Tibial nerve (tissue), 3 donors: Measurements from ENCODE around the genes SLC39A10 and DNAH7.

- PRO-cap = no peak
- RAMPAGE, long total RNA, 3 experiments = no peak in any of the 3 experiments
These were observed 8.7 kb upstream of the STAT1 start for GRCh38 chr2:191022743-191023069.

DNA sequence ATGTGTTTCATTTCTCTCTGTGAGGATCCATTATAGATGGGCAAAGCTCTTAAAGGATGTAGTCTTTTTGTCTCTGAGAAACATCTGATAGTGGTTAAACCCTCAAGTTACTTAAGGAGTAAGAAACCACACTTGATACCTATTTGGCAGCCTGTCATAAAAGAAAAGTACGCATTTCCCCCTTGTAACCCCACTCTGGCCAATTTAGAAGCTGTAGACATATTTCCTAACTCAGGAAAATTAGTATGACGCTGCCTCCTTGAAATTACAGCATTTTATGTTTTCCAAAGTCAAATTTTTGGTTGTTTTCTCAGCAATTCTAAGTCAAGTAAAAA is 2.0 kb downstream of the STAT4 start:
- PRO-cap = no peak
- RAMPAGE, long total RNA, 3 experiments = no peak in any of the 3 experiments

DNA sequence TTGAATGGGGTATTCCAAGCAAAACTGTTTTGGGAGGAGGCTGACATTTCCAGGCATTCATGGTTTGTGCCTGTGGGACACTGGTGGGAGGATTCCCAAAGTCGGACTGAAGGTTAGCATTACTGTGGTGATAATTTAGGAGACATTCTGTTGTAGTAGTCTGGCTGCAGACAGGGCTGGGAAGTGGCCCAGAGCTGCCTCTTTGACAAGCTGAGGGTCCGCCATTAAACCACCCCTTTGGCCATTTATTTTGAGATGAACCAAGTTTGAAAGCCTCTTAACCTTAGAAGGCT is 1.8 kb downstream of the MYO1B start:
- PRO-cap = no peak
- RAMPAGE, long total RNA, 3 experiments = no peak in any of the 3 experiments

GRCh38 chr2:191305907-191306636 is 60.9 kb downstream of the MYO1B start:
- PRO-cap = no peak
- RAMPAGE, long total RNA, 3 experiments = no peak in any of the 3 experiments

DNA sequence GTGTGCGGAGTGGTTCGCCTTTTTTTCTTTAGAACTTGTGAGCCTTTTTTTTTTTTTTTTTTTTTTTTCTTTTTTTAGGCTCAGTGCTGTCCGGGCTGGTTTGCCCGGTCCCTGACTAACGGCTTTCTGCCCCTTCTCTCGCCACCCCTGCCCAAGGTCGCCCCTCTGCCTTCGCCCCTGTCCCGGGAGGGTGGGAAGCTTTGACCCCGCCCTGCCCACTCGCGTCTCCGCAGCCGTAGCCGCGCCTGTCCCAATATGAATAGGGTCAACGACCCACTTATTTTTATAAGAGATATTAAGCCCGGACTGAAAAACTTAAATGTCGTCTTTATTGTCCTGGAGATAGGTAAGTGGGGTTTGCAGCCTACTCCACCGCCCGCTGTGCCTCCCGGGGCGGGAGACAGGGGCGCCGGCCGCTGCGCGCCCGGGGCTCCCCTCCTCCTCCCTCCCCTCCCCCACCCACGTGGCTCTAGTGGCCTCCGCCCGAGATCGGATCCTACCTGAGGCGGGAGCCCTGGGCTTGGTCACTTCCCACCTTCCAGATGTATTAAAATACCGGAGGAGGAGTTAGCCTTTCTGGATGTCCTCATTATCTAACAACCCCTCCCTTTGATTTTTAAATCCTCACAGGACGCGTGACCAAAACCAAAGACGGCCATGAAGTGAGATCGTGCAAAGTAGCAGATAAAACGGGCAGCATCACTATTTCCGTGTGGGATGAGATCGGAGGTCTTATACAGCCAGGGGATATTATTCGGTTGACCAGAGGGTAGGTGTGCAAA is 615 bp downstream of the NABP1 start:
- PRO-cap = bidirectional peak, plus-strand start at position 619 of the sequence, minus-strand start at position 444 of the sequence
- RAMPAGE, long total RNA, 3 experiments = start-site peak on the plus strand in 1 of 3 experiments, centred at position 241 of the sequence, 19 reads per replicate

- PRO-cap = no peak
- RAMPAGE, long total RNA, 3 experiments = no peak in any of the 3 experiments
These were observed 70.9 kb downstream of the TMEFF2 start for GRCh38 chr2:192123815-192124180.

DNA sequence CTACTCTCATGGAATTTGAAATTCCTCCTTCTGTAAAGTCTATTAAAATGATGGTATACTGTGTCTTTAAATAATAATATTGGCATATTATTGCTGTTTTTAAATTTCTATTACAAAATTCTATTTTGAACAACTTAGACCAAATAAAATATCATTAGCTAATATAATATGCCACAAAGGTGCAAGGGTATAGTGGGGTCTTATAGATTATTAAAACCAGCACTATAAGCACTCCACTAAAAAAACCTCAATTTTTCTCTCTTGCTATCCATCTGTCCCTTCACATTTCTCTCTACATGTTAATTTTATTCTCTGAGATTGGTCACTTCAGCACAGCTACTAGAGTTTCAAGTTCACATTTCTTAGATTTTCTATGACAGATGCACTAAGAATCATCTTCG is 28.2 kb upstream of the TMEFF2 start:
- PRO-cap = no peak
- RAMPAGE, long total RNA, 3 experiments = no peak in any of the 3 experiments

DNA sequence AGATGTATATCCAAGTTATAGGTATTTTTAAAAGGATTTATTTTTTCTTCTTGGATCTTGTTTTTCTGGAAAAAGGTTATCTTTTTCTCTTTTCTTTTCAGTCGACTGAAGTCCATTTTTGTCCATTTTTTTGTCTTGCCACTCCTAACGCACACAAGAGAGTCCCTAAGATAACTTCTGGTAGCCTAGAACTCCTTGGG is 1050.5 kb upstream of the SLC39A10 start:
- PRO-cap = no peak
- RAMPAGE, long total RNA, 3 experiments = no peak in any of the 3 experiments

DNA sequence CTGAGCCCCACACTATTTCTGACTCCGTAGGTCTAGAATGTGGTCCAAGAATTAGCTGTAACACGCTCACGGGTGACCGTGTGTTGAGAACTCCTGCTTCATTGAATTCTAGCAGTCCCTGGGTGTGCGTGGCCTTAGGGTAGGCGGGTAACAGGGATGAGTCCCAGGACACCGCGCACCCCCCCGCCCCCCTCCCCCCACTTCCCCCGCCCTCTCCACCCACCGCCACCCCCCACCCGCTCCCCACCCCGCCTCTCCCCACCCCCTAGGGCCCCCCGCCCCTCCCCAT is 94.1 kb upstream of the SLC39A10 start:
- PRO-cap = no peak
- RAMPAGE, long total RNA, 3 experiments = no peak in any of the 3 experiments

GRCh38 chr2:195656509-195657409 is at the start of gene SLC39A10:
Gene SLC39A10 (plus strand): TSS chr2:195657226.
- PRO-cap = unidirectional peak, minus-strand start at chr2:195656839; unidirectional peak, plus-strand start at chr2:195657239; unidirectional peak, plus-strand start at chr2:195657321
- RAMPAGE, long total RNA, 3 experiments = start-site peak on the plus strand in 3 of 3 experiments, at chr2:195657212-195657254 at its widest, 42 to 271 reads per replicate

DNA sequence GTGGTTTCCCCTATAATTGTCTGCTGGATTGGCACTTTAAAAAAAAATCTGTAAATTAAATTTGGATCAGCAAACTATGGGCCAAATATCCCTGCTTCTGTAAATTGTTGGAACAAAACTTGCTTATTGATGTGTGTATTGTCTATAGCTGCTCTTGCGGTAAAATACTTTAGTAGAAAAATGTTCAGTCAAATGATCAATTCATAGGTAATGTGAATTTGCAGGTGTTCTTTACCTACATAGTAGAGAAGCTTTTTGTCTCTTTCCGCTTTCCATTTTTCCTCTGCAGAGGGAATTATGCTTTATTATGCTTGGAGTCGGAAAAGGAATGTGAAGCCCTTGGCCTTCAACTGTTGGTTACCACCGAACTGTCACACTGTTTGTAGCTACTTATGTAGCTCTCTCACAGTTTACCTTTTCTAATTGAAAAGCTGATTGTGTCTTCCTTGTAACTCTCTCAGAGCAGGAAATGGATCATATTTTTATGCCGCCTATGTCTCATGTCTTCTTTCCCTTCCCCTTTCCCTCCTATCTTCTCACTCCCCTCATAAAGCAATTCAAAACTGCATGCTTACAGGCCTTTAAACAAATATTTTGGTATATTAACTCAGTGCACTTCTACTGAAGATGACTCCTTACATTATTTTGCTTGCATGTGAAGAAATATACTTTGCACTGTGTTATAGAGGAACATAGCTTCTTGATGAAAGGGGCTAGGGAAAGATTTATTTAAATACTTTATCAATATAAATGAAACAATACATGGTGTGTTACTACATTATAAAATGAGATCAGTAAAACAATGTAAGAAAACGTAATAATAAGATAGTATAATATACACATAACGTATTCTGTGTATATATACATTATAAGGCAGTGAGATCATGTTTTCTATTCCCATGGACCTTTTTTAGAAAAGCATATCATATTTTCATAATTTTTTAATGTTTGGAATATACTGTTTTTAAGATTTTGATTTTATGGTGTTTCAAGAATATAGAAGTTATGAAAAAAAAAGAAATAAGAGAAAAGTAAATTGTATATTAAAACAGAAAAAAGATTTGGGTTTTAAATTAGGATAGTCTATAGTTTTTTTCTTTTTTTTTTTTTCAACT is 6.0 kb downstream of the SLC39A10 start:
- PRO-cap = no peak
- RAMPAGE, long total RNA, 3 experiments = no peak in any of the 3 experiments

DNA sequence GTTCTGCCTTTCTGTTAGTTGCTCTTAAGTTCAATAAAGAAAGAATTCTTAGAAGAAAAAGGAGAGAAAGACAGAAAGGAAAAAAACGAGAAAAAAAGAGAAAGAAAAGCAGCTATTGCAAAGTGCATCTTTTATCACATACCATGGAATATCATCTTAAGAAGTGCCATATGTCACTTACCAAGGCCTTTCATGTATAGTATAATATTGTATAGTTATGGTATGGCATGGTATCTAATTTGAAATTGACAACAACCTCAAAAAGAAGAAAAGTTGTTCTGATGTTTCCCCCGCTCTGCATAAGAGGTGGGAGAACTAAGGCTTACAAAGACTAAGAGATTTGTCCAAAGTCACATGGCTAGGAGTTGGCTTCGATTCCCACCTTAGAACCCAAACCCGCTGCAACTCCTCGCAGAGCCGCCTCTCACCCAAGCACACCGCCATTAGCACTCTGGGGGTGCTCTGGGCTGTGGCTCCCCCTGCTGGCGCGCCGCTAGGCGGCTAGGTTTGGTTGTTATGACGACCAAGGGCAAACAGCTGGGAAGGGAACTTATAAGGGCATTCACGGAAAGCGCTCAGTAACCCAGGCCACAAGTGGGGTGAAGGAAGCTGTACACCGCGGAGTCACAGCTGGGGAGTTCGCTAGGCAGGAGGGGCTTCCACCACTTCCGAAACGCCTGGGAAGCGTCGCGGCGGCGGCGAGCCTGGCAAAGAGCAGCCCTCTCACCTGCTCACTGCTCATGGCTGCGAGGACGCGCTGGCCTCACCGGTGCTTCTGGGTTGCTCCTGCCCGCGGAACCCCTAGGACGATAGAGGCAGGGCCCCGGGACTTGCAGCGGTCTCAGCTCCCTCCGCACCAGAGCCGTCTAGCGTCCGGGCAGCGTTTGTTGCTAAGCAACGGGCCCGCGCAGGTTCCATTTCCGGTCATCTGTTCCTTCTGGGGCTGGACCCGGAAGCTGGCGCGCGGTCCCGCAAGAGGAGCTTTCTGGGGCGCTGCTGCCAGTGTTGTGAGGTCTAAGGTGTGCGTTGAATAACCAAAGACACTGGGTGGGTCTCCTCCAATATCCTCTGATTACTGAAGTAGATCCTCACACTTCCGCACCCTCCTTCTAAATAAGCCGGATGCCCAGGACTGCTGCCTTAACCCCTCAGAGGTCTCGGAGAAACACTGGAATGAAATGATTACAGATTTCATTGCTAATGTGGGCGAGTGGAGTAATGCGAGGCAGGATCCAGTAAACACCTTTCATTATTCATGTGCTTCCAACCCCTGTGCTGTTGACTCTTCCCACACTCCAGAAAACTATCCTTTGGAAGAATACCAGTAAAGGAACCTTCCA is at the start of gene DNAH7:
DNAH7 (minus strand) TSS at position 868 of the 1,340 bp plus-strand sequence.
- PRO-cap = bidirectional peak, plus-strand start at position 974 of the sequence, minus-strand start at position 868 of the sequence
- RAMPAGE, long total RNA, 3 experiments = start-site peak on the minus strand in 3 of 3 experiments, centred at positions 867 to 886 of the sequence, 31 to 99 reads per replicate

GRCh38 chr2:196171996-196172437 is 639 bp upstream of the STK17B start:
- PRO-cap = no peak
- RAMPAGE, long total RNA, 3 experiments = no peak in any of the 3 experiments

- PRO-cap = no peak
- RAMPAGE, long total RNA, 3 experiments = no peak in any of the 3 experiments
These were observed 3.0 kb upstream of the STK17B start for GRCh38 chr2:196174183-196174983.

GRCh38 chr2:196239632-196240650 is 68.6 kb upstream of the STK17B start:
- PRO-cap = no peak
- RAMPAGE, long total RNA, 3 experiments = no peak in any of the 3 experiments

GRCh38 chr2:196241066-196241805 is 69.9 kb upstream of the STK17B start:
- PRO-cap = no peak
- RAMPAGE, long total RNA, 3 experiments = no peak in any of the 3 experiments

DNA sequence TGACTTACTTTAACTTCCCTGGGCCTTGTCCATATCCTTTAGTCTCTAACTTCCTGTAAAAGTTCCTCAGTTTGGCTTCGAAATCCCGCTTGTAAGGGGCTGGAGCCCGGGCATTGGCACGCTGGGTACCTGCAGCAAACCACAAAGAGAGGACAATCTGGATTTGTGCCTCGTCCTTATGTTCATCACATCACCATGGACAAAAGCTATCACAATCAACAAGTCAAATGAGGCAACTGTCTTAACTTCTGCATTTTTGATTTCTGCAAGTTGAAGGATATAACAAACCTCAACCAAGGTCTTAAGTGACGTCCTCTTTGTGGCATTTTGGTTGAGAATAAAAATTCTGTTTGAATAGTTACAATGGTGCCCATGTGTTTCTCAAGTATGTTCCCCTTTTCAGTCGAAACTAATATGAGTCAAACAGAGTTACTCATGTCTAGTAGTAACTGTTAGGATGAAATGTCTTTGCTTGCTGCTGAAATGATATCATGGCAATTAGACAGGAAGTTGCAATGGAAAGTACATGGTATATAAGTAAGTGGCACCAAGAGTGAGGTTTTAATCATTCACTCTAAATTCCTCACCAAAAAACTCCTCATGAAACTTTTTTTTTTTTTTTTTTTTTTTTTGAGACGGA is 70.8 kb upstream of the STK17B start:
- PRO-cap = no peak
- RAMPAGE, long total RNA, 3 experiments = no peak in any of the 3 experiments

GRCh38 chr2:196633380-196633857 is 6.1 kb upstream of the CCDC150 start:
- PRO-cap = no peak
- RAMPAGE, long total RNA, 3 experiments = no peak in any of the 3 experiments

DNA sequence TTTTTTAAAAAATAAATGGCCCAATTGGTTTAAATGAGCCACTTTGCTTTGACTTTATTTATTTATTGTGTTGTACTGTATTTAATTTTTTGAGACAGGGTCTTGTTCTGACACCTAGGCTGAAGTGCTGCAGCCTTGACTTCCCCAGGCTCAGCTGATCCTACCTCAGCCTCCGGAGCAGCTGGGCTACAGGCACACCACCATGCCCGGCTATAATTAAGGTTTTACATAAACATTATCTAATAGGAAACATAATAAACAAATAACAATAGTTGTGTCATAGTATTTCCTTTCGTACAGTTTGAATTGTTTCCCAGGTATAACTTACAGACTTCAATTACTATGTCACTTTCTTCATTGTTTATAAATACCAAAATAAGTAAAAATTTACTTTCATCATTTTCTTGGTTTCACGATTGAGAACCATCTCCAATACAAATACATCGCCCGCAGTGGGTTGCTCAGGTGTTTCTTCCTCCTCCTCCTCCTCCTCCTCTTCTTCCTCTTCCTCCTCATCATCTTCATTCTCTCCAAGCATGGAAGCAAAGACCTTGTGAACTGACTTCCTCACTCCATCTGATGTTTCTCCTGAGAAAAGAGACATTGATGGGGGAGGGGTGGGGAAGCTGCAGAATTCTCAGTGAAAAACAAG is 6.8 kb downstream of the GTF3C3 start:
- PRO-cap = no peak
- RAMPAGE, long total RNA, 3 experiments = start-site peak on the minus strand in 1 of 3 experiments, centred at position 419 of the sequence, 15 reads per replicate

- PRO-cap = no peak
- RAMPAGE, long total RNA, 3 experiments = no peak in any of the 3 experiments
These were observed 54.5 kb upstream of the PGAP1 start for GRCh38 chr2:196980908-196981453.